ENCODE data around the genes SLC45A3, FAM72A, IL20 and FCMR.

DNA sequence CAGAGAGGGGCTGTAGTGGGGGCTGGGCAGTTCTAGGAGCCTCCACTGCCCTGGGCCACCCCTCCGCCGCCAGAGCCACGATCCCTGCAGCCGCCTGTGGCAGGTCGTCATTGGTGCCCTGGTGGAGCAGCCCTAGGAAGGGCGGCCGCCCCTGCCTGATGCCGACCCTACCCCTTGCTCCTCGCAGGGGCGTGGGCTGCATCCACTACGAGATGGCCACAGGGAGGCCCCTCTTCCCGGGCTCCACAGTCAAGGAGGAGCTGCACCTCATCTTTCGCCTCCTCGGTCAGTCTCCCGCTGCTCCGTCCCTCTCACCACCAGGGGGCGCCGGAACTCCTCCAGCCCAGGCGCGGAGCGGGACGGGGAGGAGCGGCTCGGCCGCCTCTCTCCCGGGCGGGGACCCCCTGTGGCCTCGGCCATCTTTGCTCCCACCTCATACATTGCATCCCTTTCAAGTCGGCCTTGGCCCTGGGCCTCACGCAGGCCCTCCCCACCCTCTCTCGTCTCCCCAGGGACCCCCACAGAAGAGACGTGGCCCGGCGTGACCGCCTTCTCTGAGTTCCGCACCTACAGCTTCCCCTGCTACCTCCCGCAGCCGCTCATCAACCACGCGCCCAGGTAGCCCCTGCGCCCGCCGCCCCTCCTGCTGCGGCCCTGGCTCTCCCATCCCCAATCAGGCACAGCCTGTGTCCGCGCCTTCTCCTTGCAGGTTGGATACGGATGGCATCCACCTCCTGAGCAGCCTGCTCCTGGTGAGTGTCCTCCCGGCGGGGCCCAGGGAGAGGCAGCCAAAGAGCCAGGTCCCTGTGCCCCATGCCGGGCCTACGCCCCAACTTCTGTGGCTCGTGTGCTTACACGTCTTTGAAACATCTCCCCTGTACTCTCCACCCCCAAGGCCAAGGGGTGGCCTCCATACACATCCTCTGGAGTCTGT lies 24.6 kb downstream of the CDK18 start:
- PRO-cap, 7 experiments: peak in 7 of 7 experiments; most common plus-strand start position 346 of the sequence (in 7)
- RAMPAGE, long total RNA, 2 experiments: no peak in any of the 2 experiments

DNA sequence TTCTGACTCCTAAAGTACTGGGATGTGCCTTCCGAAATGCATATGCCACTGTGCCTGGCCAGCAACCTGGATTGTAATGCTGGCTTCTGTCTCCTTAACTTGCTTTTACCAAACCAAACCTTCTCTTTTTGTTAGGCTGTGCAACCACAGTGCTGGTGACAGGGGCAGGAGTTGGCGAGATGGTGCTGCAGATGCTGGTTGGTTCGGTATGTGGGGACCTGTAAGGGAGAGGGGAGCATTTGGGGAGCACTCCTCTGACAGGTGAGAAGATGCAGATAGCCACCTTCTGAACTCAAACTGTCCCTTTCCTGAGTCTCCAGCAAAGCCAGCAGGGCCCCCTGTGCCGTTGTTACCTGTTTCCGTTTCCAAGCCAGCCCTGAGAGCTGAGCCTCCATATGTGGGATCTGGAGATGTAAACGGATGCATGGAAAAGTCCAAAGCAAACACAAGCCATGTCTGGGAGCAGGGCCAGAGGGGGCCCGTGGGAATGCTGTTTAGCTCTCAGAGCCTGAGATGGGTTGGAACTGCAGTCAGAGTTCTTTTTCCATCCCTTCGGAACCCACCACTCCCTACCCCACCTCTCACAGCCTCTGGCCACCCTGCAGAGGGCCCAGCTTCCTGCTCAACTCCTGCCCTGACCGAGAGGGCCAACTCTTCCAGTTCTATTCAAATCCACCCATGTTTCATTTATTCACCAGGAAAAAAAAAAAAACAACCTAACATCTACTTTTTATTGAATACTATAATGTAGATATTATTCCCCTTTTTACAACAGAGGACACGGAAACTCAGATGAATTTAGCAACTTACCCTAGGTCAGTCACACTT lies 29.0 kb downstream of the MFSD4A start:
- PRO-cap, 7 experiments: no peak in any of the 7 experiments
- RAMPAGE, long total RNA, 2 experiments: no peak in any of the 2 experiments

DNA sequence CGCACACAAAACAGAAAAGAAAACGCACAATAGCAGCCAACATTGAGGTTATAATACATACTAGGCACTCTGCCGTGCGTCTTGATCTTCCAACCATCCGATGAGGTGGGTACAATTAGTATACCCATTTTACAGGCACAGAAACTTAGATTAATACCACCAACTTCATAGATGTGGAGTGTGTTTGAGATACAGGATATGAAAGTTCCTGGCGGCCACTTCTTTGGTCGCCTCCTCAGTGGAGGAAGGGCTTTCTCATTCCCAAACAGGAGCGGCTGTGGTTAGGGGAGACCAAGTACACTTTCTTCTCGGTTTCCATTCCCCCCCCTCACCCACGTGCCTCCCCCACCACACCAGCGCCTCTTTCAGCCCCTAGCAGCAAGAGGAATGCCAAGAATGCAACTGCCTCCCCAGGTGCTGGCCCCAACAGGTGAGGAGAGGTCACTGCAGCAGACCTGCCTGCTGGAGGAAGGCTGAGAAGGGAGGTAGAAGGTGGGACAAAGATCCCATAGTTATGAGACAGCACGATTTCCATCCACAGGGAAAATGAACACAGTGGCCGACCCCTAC lies 8.3 kb downstream of the SLC45A3 start:
- PRO-cap, 7 experiments: no peak in any of the 7 experiments
- RAMPAGE, long total RNA, 2 experiments: no peak in any of the 2 experiments

DNA sequence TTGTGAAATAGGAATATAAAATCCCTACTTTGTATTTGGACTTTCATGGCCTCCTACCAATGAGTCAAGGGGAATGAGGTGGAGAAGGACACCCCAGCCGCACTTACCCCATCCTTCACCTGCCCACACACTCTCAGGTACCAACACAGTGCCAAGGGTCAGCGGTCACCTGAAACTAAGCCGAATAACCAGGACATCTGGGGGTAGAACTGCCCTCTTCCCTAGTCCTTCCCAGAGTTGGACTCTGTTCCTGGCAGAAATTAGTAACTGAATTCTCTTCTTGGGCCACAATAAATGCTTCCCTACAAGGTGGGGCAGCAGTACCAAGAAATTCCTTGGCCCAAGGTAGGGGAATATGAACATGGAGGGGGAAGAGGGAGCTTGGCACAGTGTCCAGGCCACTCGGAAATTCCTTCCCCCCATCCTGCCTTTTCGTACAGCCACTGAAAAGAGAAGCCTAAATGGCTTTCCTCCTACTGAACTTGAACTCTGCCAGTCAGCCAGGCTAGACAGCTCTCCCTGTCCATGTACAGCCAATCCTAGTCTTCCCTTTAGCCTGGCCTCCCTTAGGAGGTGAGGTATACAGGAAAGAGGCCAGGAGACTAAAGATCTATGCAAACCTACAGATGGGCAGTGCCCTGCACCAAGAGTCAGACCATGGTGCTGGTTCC lies 7.2 kb downstream of the SLC45A3 start:
- PRO-cap, 7 experiments: no peak in any of the 7 experiments
- RAMPAGE, long total RNA, 2 experiments: no peak in any of the 2 experiments

DNA sequence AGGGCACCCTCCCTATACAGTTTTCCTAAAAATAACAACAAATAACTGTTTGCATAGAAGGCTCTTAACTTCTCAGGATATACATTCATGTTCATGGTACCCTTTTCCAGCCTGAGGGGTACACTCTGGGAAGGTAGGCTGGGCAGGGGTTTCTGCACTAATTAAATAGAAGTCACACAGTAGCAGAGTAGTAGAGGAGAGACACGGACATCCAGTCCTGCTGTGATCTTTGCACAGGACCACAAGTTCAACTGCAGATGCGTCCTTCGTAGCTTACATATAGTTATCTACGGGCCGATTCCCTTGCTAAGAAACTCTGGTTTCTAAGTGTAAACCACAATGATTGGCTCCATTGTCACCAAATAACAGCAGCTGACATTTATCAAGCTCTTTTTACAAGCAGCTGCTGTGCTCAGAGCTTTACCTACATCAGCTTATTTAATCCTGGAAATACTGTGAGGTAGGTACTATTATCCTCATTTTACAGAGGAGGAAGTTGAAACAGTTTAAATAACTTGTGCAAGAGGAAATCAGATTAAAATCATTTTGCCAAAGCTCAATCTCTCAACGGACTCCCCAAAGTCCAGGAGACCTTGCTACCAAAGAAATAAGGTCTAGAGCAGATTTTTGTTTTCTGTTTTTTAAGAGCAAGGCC lies 3.1 kb downstream of the SLC45A3 start:
- PRO-cap, 7 experiments: no peak in any of the 7 experiments
- RAMPAGE, long total RNA, 2 experiments: no peak in any of the 2 experiments

GRCh38 chr1:205680254-205681049 lies at the start of gene SLC45A3:
Gene SLC45A3, minus strand, starts transcription at chr1:205680509.
- PRO-cap, 7 experiments: peak in 7 of 7 experiments; most common plus-strand start chr1:205680621 (in 5); most common minus-strand start chr1:205680459 (in 7)
- RAMPAGE, long total RNA, 2 experiments: start-site peak on the minus strand in 1 of 2 experiments, at chr1:205680462-205680466 at its widest, 26 reads per replicate

- PRO-cap, 7 experiments: no peak in any of the 7 experiments
- RAMPAGE, long total RNA, 2 experiments: no peak in any of the 2 experiments
These were observed 32.5 kb downstream of the NUCKS1 start for GRCh38 chr1:205717391-205717966.

- PRO-cap, 7 experiments: no peak in any of the 7 experiments
- RAMPAGE, long total RNA, 2 experiments: no peak in any of the 2 experiments
These were observed 6.9 kb upstream of the SLC26A9 start for GRCh38 chr1:205950047-205950665.

GRCh38 chr1:205983706-205984415 lies 19.3 kb downstream of the RAB7B start:
- PRO-cap, 7 experiments: no peak in any of the 7 experiments
- RAMPAGE, long total RNA, 2 experiments: no peak in any of the 2 experiments

GRCh38 chr1:206202635-206203032 lies at the start of gene FAM72A:
Gene FAM72A, minus strand, starts transcription at chr1:206202839.
- PRO-cap, 7 experiments: no peak in any of the 7 experiments
- RAMPAGE, long total RNA, 2 experiments: no peak in any of the 2 experiments

GRCh38 chr1:206517947-206518774 lies 10.8 kb downstream of the RASSF5 start:
- PRO-cap, 7 experiments: no peak in any of the 7 experiments
- RAMPAGE, long total RNA, 2 experiments: no peak in any of the 2 experiments

- PRO-cap, 7 experiments: no peak in any of the 7 experiments
- RAMPAGE, long total RNA, 2 experiments: no peak in any of the 2 experiments
These were observed 6.9 kb downstream of the MAPKAPK2 start for GRCh38 chr1:206691490-206692209.

DNA sequence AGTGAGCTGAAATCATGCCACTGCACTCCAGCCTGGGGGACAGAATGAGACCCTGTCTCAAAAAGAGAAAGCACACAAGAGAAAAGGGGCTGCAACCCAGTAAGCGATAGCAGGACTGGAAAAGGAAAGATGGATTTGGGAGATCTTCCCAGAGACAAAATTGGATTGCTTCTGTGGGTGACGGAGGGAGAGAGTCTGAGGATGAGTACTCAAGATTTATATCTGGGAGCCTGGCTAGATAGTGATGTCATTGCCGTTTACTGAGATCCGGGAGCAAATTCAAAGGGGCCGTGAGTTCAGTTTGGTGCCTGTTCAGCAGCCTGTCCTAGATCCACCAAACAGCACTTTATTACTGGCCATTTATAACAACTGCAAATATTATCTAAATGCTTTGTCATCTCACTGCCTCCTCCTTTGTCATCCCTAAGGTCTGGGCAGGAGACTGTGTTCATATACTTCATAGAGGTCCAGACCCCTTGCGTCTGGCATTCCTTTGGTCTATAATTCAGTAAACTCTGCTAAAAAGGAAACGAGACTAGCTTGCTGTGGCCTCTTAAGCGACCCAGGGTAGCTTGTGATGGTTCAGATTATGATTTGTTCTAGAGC lies 29.2 kb downstream of the MAPKAPK2 start:
- PRO-cap, 7 experiments: no peak in any of the 7 experiments
- RAMPAGE, long total RNA, 2 experiments: no peak in any of the 2 experiments

- PRO-cap, 7 experiments: no peak in any of the 7 experiments
- RAMPAGE, long total RNA, 2 experiments: no peak in any of the 2 experiments
These were observed 39.5 kb downstream of the MAPKAPK2 start for GRCh38 chr1:206724179-206724671.

GRCh38 chr1:206750323-206750698 lies 20.3 kb upstream of the IL19 start:
- PRO-cap, 7 experiments: no peak in any of the 7 experiments
- RAMPAGE, long total RNA, 2 experiments: no peak in any of the 2 experiments

GRCh38 chr1:206865472-206865650 lies at the start of gene IL20:
Gene IL20, plus strand, starts transcription at chr1:206865623.
- PRO-cap, 7 experiments: no peak in any of the 7 experiments
- RAMPAGE, long total RNA, 2 experiments: no peak in any of the 2 experiments

- PRO-cap, 7 experiments: no peak in any of the 7 experiments
- RAMPAGE, long total RNA, 2 experiments: start-site peak on the plus strand in 2 of 2 experiments, at chr1:206866263-206866380 at its widest, 6 to 22 reads per replicate
These were observed 581 bp downstream of the IL20 start for GRCh38 chr1:206865904-206866504.

- PRO-cap, 7 experiments: no peak in any of the 7 experiments
- RAMPAGE, long total RNA, 2 experiments: no peak in any of the 2 experiments
These were observed 345 bp downstream of the FCMR start for GRCh38 chr1:206921387-206921804.

DNA sequence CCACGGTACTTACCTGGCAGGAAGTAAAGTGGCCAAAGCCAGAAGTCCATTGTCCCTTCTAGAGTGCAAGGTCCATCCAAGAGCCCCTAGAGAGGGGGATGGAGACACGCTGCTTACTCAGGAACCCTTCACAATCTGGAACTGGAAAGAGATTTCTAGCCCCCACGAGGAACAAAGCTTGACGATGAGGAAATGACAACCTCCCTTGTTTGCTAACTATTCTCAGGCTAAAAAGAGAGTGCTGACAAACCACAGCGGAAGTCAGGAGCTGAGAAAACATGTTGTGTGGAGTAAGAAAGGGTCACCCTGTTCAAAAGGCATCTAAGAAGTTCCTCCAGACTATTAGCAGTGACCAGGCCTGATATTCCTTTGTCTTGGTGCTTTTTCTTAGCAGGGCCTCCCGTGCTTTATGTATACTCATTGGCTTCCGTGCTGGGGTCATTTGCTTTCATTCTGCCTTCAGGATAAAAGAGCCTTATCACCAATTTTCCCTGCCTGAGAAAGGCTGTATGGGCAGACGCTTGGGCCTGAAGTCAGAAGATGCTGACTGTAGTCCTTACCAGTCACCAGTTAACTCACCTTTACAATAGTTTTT lies at the start of gene FCMR:
Gene FCMR, minus strand, starts transcription at position 137 of the 595 bp plus-strand sequence.
- PRO-cap, 7 experiments: peak in 4 of 7 experiments; most common plus-strand start position 257 of the sequence (in 1); most common minus-strand start position 137 of the sequence (in 3)
- RAMPAGE, long total RNA, 2 experiments: no peak in any of the 2 experiments

- PRO-cap, 7 experiments: no peak in any of the 7 experiments
- RAMPAGE, long total RNA, 2 experiments: start-site peak on the minus strand in 1 of 2 experiments, at chr1:206932473-206932532 at its widest, 12 reads per replicate
These were observed 10.5 kb upstream of the FCMR start for GRCh38 chr1:206932325-206932600.